A172 (cell line): ENCODE measurements around a stretch of chr6.

GRCh38 chr6:101203178-101203512, 190.4 kb upstream of the GRIK2 start:
- RAMPAGE, long total RNA, result no peak

- RAMPAGE, long total RNA, result no peak
These were observed 568.2 kb downstream of the GRIK2 start for GRCh38 chr6:101961733-101962016.

- RAMPAGE, long total RNA, result no peak
These were observed 188.5 kb downstream of the HACE1 start for GRCh38 chr6:104671157-104671665.

DNA sequence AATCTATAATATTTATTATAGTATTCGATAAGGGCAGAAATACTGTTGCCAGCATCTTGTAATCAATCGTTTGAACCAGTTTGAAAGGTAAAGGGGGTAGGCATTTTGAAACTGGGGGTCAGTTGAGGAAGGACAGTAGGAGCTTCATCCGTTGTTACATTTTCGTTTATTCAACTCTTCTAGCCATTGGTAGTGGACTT, 1.1 kb upstream of the LIN28B start:
- RAMPAGE, long total RNA, result no peak

DNA sequence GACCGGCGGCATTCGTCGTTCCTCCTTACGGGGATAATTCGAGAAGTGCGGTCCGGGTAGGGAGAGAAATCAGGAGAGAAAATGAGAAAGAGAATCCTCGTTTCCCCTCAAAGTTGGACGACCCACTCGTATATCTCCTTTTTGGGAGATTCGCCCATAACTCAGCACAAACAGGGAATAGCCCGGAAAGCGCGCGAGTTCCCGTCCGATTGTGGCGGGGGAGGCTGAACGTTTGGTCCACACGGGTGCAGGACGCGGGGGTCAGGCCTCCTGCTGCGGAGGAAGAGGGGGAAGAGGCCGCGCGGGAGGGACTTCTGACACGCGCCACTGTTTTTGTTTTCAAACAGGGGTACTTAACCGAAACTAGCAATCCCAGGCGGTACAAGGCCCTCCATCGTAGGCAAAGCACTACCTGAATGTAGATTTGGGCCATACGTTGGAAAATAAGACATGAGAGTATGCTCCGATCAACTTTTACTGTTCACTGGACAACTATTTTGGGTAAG, 519 bp upstream of the BVES start:
- RAMPAGE, long total RNA, result no peak

GRCh38 chr6:105483430-105484027, 80.6 kb upstream of the PREP start:
- RAMPAGE, long total RNA, result no peak

- RAMPAGE, long total RNA, result no peak
These were observed 143.3 kb upstream of the PREP start for GRCh38 chr6:105546171-105546681.

GRCh38 chr6:105643910-105644382, 241.1 kb upstream of the PREP start:
- RAMPAGE, long total RNA, result no peak

DNA sequence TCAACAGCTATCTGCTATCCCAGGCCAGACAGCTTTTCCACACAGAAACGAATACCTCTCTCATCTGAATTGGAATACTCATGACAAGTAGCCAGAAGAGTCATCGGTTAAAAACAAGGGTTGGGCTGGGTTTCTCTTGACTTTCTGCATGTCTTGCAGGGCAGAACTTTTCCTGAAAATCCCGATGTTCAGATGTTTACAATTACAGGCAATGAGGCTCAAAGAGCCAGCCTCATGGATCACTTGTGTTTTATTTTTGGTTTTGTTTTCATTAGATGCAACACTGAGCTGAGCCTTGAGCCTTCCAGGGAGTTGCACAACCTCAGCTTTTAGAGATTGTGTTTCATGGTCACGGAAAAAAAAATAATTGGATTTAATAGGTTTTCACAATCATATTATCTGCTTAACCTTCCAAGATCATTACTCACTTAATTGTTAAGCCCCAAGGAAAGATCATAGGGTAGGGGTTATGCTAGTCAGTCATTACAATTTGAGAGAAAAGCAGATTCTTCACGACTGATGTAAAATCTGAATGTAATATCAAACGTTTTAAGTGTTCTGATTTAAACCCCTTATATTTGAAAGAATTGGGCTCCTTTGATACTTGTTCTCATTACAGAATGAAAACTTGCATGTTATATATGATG, 288.1 kb upstream of the PRDM1 start:
- RAMPAGE, long total RNA, result no peak

DNA sequence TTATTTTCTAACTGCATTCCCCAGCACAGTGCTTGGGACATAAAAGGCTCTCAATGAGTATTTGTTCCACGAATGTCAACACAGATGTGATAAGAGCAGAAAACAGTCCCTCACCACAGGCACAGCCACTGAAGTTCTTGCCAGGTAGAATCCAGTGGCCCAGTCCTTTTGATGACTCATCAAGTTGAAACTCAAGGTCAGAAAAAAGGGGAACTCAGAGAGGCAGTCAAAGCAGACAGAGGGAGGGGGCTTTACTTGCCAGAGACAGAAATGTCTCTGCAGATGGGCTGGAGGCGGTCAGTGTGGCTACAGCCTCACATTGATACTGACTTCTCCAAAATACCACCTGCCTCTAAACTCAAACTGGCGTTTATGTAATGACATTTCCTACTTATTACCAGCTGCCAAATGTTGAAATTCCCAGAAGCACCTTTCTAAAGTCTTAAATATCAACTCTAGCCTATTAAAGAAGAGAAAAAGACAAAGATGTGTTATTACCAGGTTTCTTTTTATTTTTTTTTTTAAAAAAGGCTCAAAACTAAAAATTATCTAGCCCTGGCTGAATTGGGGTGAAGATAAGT, 193.1 kb upstream of the PRDM1 start:
- RAMPAGE, long total RNA, result no peak

GRCh38 chr6:105991583-105991937, 94.6 kb upstream of the PRDM1 start:
- RAMPAGE, long total RNA, result no peak

GRCh38 chr6:106509290-106509932, 119.9 kb downstream of the RTN4IP1 start:
- RAMPAGE, long total RNA, result no peak

GRCh38 chr6:106511433-106512039, 117.8 kb downstream of the RTN4IP1 start:
- RAMPAGE, long total RNA, result no peak

DNA sequence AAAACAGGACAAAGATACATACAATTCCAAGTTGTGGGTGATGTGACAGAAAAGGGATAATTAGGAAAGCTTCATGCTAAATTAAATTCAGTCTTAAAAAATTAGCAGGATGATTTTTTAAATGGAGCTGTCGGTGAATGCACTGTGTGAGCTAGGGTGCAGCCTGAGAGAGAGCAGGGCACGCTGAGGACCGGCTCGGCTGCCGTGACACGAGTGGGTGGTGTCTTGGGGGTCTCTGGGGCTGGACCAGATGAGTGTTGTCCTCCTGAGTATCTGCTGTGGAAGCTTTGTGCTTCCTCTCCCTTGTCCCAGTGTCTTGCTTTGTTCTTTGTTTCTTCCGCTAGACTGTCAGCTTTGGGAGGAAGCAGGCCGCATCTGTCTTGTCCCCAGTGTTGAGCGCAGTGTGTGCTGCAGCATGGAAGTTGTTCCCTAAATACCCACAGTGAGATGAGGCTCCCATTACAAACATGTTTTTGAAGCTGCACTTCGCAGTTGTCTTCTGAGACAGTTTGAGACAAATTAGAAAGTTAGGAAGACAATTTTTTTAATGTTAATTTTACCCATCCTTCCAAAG, 89.4 kb downstream of the RTN4IP1 start:
- RAMPAGE, long total RNA, result no peak

DNA sequence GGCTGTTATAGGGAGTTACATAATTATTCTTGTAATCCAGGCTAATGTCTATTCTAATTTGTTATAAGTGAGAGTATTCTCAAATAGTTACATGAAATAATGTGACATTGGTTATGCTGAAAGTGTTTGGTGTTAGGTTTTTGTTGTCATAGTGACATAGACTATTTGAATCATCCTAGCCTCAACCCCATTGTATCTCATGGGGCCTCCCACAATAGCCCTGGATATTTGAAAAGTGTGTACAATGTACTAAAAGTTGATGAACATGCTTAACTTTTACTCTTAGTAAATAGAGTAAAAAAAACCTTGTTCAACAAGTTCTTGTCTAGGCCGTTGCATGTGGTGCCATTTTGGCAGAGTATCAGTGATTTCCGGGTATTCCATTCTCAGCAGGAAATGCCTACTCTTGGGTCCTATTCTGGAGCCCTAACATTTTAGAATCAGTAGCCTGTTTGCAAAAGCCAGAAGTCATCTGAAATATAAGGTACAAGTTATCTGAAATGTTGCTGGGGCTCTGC, 83.0 kb downstream of the RTN4IP1 start:
- RAMPAGE, long total RNA, result no peak

DNA sequence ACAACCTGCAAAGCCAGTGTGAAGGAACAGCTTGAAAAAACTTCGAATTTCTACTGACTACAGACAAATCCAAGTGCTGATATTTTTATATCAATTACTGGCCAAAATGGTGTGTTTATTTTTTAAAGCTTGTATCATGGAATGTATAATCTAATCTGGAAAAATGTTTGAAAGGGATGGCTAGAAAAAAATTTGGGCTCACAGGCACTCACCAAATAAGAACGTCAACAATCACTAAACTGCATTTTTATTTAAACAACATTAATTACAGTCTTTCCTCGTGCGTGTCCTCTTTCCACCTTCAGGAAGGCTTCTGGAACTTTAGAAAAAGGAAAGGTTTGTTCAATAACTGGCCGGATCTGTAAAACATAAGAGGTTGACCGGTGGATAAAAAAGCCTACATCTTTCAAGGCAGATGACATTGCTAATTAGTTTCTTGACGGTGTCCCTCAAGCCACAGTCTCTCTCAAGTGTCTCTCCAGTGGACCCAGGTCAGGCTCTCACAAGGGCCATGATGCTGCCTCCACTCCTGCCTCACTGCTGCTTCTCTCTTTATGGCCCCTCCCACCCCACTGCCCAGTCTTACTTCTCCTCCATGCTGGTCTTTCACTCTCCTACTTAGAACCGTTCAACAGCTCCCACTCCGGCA, 57.4 kb downstream of the RTN4IP1 start:
- RAMPAGE, long total RNA, result no peak

GRCh38 chr6:106728179-106728668, 98.8 kb downstream of the QRSL1 start:
- RAMPAGE, long total RNA, result no peak

- RAMPAGE, long total RNA, result no peak
These were observed 135.2 kb downstream of the QRSL1 start for GRCh38 chr6:106764394-106765122.

DNA sequence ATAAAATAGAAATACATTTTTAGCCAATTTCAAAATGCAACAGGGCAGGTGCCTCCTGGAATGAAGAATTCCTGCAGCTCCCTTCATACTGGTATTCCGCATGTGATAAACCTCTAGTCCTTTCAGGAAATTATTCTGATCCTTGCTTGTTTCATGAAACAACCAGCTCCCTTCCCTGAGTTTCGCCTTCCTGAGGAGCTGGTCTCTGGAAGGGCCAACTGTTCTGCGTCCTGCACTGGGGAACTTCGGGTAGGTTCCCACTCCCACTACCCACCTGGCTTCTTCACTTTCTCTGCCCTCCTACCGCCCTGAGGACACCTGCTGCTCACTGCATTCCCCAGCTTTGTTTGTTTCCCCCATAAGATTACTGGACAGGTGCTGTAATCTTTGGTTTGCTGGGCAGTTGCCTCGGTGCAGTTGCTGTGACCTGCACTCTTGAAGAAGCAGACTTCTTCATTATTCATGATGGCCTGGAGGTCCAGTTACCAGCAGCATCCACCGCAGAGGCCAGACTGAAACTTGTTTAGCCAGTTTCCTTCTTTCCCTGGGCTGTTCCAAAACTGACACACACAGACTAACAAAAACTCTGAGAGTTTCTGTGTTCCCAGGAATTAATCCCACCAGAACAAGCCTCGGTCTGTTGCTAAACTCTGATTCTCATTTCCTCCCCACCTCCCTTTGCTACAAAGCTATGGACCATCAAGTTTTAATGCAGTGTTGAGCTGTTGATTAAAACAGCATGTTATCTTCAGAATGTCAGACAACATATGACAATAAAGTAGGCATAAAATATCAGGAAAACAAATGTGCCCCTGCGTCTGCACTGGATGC, 144.0 kb downstream of the QRSL1 start:
- RAMPAGE, long total RNA, result no peak

DNA sequence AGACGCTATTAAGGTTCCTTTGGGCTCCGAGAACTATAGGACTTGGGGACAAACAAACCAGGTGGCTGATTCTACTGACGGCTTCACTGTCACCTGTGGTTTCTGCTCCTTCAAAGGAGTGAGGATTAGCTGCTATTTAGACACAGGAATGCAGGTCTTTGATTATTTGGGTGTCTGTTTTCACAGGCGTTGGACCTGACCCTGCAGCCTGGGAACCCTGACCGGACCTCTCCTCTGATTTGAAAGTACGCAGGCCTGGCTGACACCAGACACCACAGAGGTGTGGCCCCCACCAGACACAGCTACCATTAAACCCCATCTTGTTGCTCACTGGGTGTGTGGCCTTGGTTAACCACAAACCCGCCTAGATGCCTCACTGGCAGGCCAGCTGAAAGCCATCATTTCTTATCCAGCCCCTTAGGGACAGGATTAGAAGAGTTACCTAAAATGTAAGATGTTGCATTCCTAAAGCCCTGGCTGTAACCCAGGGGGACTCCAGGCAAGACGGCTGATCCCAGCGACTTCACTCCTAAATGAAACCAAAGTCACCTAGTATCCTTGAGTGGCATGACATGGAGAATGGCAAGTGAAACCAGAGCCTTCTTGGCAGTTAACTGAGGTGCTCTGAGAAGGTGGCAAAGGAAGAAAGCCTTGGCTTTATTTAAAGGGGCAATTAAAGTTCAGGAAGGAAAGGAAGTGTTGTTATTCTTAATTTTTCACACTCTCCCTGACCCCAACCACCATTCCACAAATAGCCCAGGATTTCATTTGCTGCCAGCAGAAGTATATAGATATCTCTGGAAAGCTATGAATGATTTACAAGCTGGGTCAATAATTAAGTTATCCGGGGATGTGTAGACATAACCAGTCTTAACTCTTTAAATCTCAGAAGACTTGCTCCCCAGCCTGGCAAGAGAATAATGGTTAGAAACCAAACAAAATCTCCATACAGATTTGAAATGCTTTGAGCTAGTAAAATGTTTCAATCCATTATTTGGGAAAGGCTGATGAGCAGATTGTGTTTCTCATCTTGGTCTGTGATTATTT, 169.9 kb downstream of the QRSL1 start:
- RAMPAGE, long total RNA, result no peak